ENCODE measurements around a stretch of chr10.

DNA sequence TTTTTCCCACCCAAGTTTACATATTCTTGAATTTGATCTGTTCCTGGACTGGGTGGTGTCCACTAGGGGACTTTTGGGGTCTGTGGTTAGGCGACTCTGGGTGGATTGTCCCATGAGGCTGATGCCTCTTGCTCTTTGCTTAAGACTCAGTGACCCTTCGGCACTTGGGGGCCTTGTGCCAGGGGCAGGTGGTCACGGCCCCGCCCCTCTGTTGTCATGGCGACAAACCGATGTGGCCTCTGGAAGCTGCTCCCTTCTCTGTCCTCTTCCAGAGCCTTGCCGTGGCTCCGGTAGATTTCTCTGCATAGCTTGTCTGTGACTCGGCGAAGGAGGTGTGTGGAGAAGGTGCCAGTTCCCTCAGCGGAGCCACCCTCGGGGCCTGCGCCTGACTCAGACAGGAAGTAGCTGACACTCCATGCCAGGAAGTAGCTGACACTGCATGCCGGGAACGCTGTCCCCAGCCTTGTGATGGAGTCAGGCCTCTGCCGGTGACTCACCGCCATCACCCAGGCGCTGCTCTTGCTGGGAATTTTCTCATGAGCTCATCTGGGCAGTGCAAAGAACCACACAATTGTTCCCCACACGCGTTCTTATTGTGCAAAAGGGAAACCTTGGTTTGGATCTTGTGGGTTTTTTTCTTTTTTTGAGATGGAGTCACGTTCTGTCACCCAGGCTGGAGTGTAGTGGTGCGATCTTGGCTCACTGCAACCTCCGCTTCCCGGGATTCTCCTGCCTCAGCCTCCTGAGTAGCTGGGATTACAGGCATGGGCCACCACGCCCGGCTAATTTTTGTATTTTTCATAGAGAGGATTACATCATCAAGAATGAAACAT lies 72.5 kb downstream of the PFKFB3 start:
- PRO-cap, 3 experiments: peak in 2 of 3 experiments; most common plus-strand start position 537 of the sequence (in 1); most common minus-strand start position 317 of the sequence (in 2)
- RAMPAGE, long total RNA, 4 experiments: no peak in any of the 4 experiments
- RRBS: no CpG with 5 or more reads among the region's 26 CpGs

DNA sequence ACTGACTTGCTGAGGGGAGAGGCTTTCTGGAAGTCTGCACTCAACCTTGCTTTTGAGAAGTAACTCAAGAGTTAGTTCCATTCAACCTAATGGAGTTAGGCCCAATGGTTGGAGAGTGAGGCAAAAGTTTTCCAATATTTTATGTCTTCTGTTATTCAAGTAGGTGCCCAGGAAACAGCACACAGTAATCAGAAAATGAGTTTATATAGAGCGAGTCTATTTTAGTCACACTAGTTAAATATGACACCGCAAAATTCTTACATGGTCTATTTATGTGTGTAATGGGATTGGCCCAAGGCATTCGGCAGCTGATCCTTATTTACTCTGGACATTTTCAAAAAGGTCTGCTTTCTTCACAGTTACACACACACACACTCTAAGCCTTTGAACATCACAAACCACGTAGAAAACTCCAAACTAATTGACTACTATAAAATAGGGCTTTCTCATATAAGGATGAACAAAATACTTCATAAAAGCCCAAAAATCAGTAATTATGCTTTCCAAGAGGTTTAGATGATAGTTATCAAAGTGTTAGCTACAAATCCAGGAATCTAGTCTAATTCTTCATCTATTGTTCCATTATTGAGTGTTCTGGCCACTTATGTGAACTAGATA lies 64.6 kb downstream of the PRKCQ start:
- PRO-cap, 3 experiments: no peak in any of the 3 experiments
- RAMPAGE, long total RNA, 4 experiments: no peak in any of the 4 experiments
- RRBS: no CpG with 5 or more reads among the region's 4 CpGs

DNA sequence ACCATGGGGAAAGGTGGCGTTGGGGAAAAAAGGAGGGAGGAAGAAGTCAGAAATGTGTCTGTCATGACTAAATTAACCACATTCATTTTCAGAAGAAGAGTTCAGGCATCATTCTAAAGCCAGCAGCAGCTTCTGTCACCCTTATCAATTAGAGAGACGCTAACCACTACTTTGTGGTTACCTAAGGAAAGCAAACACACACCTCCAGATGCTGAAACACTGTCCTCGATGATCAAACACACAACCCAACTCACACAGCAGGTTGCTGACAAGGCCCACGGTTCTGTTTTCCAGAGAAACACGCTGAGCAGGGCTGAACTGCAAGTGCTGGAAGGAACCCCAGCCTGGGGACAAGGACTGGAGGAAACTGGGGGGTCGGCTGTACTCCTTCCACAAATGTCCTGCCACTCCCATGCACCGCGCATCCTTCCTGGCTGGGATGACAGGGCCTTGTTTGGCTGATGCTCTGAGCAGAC lies 36.6 kb downstream of the PRKCQ start:
- PRO-cap, 3 experiments: no peak in any of the 3 experiments
- RAMPAGE, long total RNA, 4 experiments: no peak in any of the 4 experiments
- RRBS: no CpG with 5 or more reads among the region's 8 CpGs

- PRO-cap, 3 experiments: no peak in any of the 3 experiments
- RAMPAGE, long total RNA, 4 experiments: no peak in any of the 4 experiments
- RRBS: no CpG with 5 or more reads among the region's 4 CpGs
Observed at GRCh38 chr10:6576298-6576752, 3.8 kb downstream of the PRKCQ start.

DNA sequence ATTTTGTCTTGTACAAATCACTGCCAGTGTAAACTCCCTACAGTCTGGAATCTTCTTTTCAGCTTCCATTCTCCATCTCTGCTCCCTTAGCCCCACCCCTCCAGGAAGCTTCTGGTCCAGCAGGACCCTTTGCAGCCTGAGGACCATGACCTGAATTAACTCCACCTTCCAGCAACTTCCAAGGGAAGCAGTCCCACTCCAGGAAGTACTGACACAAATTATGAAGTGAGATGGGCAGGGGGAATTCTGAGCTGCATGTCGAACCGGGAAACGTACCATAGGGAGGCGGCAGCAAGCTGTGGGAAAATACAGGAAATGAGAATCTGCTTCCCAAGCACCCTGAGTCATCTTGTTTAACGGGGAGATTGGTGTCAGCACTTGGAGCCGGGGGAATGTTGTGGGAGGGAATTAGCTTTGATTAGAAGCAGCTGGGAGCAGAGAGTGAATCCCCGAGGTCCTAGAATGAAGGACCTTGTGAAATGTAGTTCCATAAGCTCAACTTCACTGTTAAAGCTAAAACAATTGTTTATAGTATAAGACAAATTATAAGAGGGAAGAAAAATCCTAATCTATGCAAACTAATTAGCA lies 141.3 kb upstream of the PRKCQ start:
- PRO-cap, 3 experiments: no peak in any of the 3 experiments
- RAMPAGE, long total RNA, 4 experiments: no peak in any of the 4 experiments
- RRBS: 33% methylated on average over 3 of the region's 7 CpGs

DNA sequence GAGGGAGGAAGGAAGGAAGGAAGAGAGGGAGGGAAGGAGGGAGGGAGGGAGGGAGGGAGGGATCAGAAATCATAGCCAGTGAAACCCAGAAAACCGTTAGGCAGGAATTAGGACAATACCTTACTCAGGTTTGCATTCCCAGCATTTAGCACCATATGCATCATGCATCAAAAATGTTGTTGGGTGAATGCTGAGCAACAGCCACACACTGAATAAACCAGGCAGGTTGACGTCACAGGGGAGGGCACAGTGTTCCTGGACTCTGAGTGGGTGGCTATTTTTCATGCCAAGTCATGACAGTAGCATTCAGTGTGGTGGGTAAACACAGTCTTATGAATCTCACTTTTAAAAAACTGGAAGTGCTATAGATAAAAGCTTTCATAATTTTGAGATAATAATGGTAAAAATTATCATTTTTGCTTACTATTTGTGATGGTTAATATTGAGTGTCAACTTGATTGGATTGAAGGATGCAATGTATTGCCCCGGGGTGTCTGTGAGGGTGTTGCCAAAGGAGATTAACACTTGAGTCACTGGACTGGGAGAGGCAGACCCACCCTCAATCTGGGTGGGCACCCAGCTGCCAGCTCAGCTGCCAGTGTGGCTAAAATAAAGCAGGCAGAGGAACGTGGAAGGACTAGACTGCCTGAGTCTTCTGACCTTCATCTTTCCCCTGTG lies 199.1 kb upstream of the PRKCQ start:
- PRO-cap, 3 experiments: no peak in any of the 3 experiments
- RAMPAGE, long total RNA, 4 experiments: no peak in any of the 4 experiments
- RRBS: no CpG with 5 or more reads among the region's 4 CpGs

DNA sequence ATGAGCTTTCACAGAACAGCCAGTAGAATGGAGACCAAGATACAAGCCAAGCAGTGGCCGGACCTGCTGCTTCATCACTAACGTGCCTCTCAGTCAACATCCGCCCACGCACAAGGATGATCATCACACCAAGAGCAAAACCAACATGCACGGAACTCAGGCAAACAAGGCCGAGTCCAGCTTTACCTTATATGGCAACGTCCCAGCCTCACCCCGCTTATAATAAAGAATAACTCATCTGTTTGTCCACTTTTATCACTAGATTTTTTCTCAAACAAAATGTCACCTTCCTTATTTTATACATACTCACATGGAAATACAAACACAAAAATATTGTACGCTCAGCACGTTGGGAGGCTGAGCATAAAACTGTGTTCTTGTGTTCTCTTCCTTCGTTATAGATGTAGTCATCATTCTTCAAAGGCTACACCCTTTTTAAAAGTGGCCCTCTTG lies 122.7 kb downstream of the SFMBT2 start:
- PRO-cap, 3 experiments: no peak in any of the 3 experiments
- RAMPAGE, long total RNA, 4 experiments: no peak in any of the 4 experiments
- RRBS: no CpG with 5 or more reads among the region's 11 CpGs

DNA sequence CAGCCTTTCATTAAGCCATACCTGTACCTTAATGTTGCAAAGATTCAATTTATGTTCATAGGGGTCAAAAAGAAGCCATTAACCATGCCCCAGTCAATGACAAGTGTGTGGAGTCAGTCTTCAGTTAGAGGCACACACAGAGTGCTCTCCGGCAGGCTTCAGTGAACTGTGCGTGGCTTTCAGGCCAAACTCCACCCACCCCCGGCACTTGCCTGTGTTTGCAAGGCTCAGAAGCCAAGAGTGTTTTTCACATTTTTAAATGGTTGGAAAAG lies 104.8 kb downstream of the SFMBT2 start:
- PRO-cap, 3 experiments: no peak in any of the 3 experiments
- RAMPAGE, long total RNA, 4 experiments: no peak in any of the 4 experiments
- RRBS: 73% methylated on average over 3 of the region's 3 CpGs

DNA sequence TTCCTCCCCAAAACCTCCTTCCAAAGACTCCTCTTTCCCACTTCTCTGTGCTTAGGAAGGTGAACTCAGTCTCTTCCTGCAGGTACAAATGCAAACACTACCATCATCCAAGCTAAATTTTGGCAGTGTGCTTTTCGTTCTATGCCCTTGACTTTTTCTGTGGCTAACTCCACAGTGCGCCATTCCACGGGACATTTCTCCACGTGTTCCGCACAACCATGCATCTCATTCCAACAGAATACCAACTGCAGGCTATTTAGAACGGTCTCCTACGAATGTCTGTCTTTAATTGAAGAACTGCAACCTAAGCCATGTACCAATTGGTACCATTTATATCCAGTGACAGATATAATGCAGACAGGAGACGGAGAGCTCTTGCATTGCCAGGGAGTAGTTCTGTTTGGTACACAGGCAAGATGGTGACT lies 9.2 kb downstream of the SFMBT2 start:
- PRO-cap, 3 experiments: peak in 1 of 3 experiments; most common plus-strand start position 356 of the sequence (in 1)
- RAMPAGE, long total RNA, 4 experiments: no peak in any of the 4 experiments
- RRBS: no CpG with 5 or more reads among the region's 8 CpGs

DNA sequence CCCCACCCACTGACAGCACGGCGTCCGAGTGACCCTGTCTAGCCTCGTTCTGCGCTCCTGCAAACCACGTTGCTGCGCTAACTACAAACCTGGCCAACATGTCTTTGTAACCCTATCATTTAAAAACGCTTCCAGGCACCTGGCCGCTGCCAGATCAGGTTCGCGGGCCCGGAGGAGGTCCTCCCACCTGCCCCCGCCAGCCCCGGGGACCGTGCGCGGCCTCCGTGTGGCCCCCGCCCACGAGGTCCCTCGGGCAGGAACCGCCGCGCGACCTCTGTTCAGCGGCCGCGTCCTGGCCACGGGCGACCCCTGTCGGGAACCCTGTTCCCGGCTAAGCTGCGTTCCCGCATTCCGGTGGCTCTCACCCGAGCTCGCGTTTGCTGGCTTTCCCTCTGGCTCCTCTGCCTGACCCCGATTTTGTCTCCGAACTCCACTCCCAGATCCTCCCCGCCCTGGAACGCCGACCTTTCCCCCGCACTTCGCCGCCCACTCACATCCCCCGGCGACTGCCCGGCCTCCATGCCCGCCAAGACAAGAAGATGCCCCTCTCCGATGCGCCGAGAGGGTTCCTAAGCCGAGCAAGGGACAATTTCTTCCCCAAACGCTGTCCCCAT lies 2.4 kb downstream of the SFMBT2 start:
- PRO-cap, 3 experiments: peak in 2 of 3 experiments; most common plus-strand start position 318 of the sequence (in 1); most common minus-strand start position 51 of the sequence (in 1)
- RAMPAGE, long total RNA, 4 experiments: no peak in any of the 4 experiments
- RRBS: no CpG with 5 or more reads among the region's 55 CpGs

DNA sequence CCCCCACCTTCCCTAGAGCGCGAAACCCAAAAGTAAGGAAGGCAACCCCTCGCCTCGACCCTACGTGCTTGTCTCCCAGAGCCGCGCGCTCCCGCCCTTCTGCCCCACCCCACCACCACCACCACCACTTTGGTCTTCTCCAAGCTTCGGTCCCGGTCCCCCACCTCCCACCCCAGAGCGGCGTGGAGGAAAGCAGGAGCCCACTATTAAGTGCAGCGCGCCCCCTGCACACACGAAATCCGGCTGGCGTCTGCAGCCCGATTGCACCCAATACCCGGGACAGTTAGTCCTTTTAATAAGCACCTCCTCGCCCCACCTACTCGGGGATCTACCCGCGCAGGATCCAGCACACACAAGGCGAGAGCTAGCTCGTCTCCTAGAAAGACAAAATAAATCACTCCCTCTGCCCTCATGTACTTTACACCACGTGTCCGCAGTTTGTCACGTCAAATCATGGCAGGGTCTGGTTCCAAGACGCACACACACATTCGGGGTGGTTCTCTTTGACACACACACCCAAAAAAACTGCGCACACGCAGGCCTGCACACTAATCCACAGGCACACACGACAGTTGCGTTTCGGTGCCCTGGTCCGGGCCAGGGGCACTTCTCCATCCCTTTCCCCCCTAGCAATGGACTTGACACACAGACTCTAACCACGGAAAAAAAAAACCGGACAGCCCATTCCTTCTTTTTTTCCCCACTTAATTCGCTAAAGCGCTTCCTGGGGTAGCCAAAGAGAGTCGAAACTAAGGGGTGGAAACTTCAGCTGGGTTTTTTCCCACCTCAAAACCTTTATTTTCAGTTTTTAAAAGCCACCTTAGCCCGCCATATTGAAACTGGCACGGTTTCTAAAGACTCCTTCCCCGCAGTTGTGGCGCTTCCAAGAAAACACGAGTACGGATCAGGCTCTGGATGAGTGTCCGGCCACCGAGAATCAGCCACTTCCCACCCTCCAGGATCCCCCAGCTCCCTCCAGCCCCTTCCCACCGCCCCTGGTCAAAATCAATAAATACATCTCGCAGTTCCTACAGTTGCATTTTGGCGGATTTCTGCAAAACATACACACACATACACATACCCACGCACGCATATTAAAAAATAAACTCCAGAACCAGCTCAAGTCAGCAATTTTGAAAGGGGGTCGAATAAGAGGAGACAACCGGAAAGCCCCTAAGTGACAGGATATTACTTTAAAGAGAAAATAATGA lies 1.4 kb downstream of the SFMBT2 start:
- PRO-cap, 3 experiments: peak in 3 of 3 experiments; most common plus-strand start position 571 of the sequence (in 2); most common minus-strand start position 265 of the sequence (in 2)
- RAMPAGE, long total RNA, 4 experiments: start-site peak on the minus strand in 2 of 4 experiments, centred at positions 184 to 449 of the sequence, 6 to 12 reads per replicate
- RRBS: 3% methylated on average over 13 of the region's 57 CpGs

GRCh38 chr10:7417847-7418189 lies 7.0 kb upstream of the SFMBT2 start:
- PRO-cap, 3 experiments: peak in 2 of 3 experiments; most common plus-strand start chr10:7418081 (in 2)
- RAMPAGE, long total RNA, 4 experiments: no peak in any of the 4 experiments
- RRBS: no CpG with 5 or more reads among the region's 1 CpG

- PRO-cap, 3 experiments: peak in 3 of 3 experiments; most common plus-strand start chr10:7484757 (in 3); most common minus-strand start chr10:7484637 (in 1)
- RAMPAGE, long total RNA, 4 experiments: no peak in any of the 4 experiments
- RRBS: no CpG with 5 or more reads among the region's 9 CpGs
Observed at GRCh38 chr10:7484306-7484885, 73.6 kb upstream of the SFMBT2 start.

GRCh38 chr10:7778727-7779130 lies 9.1 kb downstream of the KIN start:
- PRO-cap, 3 experiments: no peak in any of the 3 experiments
- RAMPAGE, long total RNA, 4 experiments: no peak in any of the 4 experiments
- RRBS: no CpG with 5 or more reads among the region's 5 CpGs

- PRO-cap, 3 experiments: no peak in any of the 3 experiments
- RAMPAGE, long total RNA, 4 experiments: no peak in any of the 4 experiments
- RRBS: no CpG with 5 or more reads among the region's 7 CpGs
Observed at GRCh38 chr10:7817921-7818183, 453 bp upstream of the TAF3 start.

DNA sequence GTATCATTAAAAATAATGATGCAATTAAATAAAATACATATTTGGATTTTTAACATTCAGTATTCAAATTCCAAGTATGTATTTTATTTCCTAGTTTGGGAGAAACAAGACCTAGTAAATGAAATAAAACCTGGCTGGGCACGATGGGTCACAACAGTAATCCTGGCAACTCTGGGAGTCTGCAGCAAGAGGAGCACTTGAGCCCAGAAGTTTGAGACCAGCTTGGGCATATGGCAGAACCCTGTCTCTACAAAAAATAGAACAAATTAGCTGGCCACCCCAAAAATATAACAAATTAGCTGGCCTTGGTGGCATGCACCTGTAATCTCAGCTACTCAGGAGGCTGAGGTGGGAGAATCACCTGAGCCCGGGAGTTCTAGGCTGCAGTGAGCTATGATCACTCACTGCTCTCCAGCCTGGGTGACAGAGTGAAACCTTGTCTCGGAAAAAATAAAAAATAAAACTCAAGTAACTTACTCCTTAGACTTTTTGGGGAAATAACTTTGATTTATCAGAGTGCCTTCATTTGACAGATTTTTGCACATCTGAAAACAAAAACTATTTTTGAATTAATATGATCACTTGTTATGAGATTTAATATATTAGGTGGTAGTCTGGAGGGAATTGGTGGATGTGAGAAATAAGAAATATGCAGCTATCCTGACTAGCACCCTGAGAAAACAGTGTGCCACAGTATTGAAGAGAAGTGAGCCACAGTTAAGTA lies 61.7 kb downstream of the TAF3 start:
- PRO-cap, 3 experiments: no peak in any of the 3 experiments
- RAMPAGE, long total RNA, 4 experiments: no peak in any of the 4 experiments
- RRBS: no CpG with 5 or more reads among the region's 3 CpGs

DNA sequence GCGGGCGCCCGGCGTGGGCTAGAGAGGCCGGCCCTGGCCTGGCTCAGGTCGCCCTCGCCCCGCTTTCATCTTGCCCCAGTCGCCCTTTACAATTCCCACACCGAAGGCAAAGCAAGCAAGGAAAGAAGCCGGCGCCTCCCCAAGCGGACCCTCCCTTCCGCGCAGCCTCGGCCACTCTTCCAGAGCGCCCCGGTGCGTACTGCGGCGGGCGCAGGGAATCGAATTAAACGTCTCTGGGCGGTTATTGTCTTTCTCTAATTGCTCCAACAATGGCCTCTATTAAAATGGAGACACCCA lies 4.5 kb upstream of the GATA3 start:
- PRO-cap, 3 experiments: no peak in any of the 3 experiments
- RAMPAGE, long total RNA, 4 experiments: no peak in any of the 4 experiments
- RRBS: 2% methylated on average over 21 of the region's 25 CpGs

DNA sequence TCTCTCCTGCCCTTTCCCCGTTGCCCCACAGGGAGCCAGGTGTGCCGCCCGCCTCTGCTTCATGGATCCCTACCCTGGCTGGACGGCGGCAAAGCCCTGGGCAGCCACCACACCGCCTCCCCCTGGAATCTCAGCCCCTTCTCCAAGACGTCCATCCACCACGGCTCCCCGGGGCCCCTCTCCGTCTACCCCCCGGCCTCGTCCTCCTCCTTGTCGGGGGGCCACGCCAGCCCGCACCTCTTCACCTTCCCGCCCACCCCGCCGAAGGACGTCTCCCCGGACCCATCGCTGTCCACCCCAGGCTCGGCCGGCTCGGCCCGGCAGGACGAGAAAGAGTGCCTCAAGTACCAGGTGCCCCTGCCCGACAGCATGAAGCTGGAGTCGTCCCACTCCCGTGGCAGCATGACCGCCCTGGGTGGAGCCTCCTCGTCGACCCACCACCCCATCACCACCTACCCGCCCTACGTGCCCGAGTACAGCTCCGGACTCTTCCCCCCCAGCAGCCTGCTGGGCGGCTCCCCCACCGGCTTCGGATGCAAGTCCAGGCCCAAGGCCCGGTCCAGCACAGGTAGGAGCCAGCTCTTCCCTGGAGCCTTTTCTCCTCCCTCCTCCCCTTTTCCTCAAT lies 3.9 kb downstream of the GATA3 start:
- PRO-cap, 3 experiments: no peak in any of the 3 experiments
- RAMPAGE, long total RNA, 4 experiments: start-site peak on the plus strand in 1 of 4 experiments, centred at position 506 of the sequence, 15 reads per replicate
- RRBS: 34% methylated on average over 13 of the region's 40 CpGs

DNA sequence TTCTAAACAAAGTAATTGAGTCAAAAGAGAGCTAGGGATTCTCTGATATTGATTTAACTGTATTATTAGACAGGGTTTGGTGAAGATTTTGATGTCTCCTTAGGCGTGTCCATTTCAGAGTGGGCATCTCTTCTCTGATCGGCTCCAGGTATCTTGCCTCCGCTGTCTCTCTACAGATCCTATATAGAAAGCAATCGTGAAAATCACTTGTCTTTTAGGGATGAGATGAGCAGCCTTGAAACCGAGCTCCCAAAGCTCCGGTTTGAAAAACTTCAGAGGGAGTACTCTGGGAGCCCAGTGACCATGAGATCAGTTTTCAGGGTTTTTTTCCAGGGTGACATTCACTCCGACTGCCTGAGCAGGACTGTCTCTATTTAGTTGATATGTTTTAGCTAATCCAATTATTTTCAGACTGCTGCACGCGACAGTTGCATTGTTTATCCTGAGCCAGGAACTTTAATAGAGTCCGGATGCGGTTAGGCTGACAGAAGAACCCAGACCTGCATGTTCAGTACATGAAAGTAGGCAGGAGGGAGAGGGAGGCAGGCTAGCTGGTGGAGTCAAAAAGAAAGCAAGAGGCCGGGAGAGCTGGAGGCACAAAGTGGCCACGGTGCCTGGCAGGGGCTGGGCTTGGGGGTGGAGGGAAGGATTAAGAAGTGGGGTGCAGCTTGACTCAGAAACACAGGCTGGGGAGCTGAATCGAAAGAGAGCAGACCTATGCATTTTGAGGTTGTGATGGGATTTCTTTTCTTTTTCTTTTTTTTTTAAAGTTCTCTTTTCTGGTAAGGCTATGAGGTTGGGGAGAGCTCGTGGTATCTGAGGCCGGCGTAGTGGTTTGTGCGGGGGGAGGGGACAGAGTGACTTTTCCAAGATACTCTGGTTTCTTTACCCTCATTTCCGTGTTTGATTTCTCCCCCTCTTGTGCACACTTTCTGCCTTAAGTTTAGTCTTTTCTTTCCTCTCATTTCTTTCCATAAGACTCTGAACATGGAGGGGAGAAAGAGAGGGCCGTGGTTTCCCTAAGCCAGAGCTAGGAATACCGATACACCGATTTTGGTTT lies 5.6 kb downstream of the GATA3 start:
- PRO-cap, 3 experiments: no peak in any of the 3 experiments
- RAMPAGE, long total RNA, 4 experiments: no peak in any of the 4 experiments
- RRBS: 32% methylated on average over 2 of the region's 22 CpGs

DNA sequence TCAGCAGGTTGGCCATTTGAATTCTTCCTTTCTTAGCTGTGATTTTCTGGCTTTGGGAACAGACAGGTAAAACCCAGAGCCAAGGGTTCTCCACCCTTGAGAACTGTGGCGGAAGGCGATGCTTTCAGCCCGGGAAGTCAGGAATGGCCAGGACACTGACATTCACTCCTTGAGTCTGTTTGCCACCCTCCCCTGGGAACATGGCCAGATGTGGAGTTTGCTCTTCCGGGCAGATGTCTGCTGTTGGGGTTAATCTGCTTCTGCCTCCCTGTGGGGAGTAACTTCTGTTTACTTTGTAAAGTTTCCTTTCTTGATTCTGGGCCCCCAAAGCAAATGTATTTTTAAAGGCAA lies 17.7 kb downstream of the GATA3 start:
- PRO-cap, 3 experiments: no peak in any of the 3 experiments
- RAMPAGE, long total RNA, 4 experiments: no peak in any of the 4 experiments
- RRBS: 16% methylated on average over 2 of the region's 4 CpGs